ENCODE measurements around the gene FABP2.

GRCh38 chr4:113564833-113565274 lies 196.7 kb downstream of the CAMK2D start:
- RRBS, 2 experiments, result no CpG with 5 or more reads among the region's 1 CpG

GRCh38 chr4:113682988-113683625 lies 78.4 kb downstream of the CAMK2D start:
- RRBS, 2 experiments, result no CpG with 5 or more reads among the region's 4 CpGs

GRCh38 chr4:113738083-113738454 lies 23.5 kb downstream of the CAMK2D start:
- RRBS, 2 experiments, result no CpG with 5 or more reads among the region's 1 CpG

GRCh38 chr4:113745538-113746169 lies 15.9 kb downstream of the CAMK2D start:
- RRBS, 2 experiments, result no CpG with 5 or more reads among the region's 5 CpGs

- RRBS, 2 experiments, result no CpG with 5 or more reads among the region's 3 CpGs
Observed at GRCh38 chr4:114601597-114602154, 3.1 kb downstream of the UGT8 start.

- RRBS, 2 experiments, result no CpG with 5 or more reads among the region's 4 CpGs
Observed at GRCh38 chr4:114615405-114615923, 16.9 kb downstream of the UGT8 start.

DNA sequence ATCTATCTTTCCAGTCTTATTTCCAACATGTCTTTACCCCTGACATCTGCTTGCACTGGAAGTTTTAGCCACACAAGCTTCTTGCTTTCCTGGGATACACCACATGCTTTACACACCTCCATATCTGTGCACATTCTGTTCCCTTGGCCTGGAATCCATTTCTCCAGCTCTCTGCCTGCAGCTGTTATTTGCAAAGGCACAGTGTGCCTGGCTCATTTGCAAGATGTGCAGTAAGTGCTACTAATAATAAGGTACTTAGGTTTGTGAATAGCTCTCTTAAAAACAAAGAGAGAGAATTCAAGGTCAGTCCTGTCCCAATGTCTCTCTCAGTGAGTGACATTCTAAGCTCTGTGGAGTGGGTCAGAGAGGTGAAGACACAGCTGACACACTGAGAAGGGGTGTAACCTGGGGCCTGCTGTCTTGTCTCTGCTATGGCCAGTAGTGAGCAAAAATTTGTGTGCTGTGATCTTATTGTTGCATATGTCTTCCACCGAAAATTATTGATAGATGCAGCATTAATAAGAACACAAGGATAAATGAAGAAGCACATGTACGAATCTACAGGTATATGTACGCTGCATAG lies 61.4 kb downstream of the METTL14 start:
- RRBS, 2 experiments, result no CpG with 5 or more reads among the region's 3 CpGs

DNA sequence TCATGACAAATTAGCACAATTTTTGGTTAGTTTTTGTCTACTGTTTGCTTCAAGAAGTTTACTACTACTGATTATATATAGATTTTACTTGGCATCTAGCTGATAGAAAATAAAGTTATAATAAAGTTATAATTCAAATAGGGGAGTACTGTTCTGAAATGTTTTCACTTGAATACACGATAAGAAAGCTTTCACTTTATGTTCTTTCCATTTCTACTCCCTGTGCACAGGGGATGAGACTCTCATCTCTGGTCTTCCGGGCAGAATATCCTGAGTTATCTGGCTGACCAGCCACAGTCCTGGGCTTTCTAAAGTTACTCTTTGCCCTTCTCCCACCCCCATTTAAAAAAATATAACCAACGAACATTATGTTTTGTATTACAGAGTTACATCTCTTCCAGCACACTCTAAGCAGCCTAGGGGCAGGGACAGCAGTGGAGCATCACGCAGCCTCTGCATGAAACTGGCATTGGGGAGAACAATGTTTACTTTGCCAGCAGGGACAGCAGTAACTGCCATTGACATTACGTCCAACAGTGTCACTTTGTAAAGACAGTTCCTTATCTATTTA lies 64.2 kb downstream of the METTL14 start:
- RRBS, 2 experiments, result no CpG with 5 or more reads among the region's 5 CpGs

- RRBS, 2 experiments, result no CpG with 5 or more reads among the region's 4 CpGs
Observed at GRCh38 chr4:118757787-118758450, 72.7 kb downstream of the METTL14 start.

DNA sequence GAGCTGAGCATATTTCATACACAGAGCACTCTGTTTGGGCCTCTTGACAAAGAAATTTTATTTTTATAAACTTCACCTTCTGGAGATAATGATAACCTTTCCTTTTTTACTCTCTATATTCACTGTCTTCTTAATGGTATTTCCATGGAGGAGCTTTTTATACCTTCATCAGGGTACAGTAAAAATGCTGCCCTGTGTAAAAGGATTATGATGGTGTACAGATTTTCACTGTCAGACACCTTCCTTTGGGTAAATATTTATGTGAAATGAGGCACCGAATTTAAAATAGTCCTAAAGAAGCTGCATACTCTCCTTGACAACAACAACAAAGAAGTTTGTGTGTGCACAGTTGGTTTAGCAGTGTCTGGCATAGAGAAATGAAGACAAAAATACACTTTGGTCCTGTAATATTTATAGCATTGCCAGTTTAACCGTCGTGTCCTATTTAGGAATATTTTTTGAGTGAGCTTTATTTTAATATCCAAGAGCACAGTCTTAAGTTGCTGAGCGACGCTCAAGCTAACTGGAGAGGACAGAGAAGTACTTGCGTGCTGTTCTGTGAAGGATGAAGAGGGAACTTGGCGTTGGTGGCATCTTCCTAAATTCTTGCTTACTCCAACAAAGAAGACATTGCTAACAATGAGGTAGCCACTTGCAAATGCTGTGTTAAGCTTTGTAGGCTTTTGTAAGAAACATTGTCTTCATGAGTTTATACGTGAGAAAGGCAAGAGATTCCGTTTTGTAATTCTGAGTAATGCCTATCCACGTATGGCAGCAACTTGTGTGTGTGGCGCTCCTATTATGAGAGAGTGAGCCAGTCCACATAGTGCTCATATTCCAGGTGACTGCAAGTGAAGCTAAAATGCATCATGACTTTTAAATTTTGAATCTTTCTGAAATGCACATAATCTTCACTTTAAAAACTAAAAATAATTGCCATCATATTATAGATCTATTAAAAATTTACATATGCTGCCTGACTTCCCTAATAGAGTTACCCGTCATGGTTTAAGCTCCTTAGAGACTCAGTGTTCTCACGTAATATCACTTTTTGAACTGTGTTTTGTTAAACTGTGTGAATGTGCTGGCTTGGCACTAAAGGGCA lies 50.5 kb downstream of the SYNPO2 start:
- RRBS, 2 experiments, result no CpG with 5 or more reads among the region's 13 CpGs

DNA sequence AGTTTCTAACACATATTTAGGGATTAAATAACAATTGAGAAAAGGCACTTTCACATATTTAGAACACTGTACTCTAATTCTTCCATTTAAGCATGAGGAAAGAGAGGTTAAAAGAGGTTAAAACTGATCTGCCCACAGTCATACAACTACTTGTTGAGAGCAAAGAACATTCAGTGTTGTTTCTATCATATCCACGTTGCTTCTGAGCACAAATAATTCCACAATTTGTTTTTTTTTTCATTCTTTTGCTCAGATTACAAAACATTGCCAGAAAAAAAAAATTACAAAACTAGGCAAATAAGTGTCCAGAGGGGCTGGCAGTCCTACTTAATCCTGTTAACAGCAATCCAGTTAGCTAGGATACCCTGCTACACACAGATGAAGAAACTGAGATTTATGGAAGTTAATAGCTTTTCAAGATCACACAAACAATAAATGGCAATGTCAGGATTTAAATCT lies 6.3 kb upstream of the USP53 start:
- RRBS, 2 experiments, result no CpG with 5 or more reads among the region's 1 CpG

DNA sequence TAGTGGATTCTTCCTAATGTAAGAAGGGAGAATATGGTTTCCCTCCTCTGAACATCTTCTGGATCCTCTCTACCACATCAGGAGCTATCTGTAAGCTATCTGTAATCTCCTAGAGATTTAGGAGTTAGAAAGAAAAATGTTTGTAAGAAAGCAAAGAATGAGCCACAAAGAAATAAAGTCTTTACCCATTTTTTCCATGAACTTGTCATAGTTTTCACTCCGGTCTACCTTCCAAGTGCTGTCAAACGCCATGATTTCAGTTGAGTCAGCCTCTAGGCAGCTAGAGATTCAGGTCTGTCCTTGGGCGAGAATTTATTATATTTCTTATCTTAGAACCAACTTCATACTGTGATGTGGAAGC lies at the start of gene FABP2:
TSS of gene FABP2 (minus strand) at position 288 of the 361 bp plus-strand sequence.
- RRBS, 2 experiments, result no CpG with 5 or more reads among the region's 3 CpGs

DNA sequence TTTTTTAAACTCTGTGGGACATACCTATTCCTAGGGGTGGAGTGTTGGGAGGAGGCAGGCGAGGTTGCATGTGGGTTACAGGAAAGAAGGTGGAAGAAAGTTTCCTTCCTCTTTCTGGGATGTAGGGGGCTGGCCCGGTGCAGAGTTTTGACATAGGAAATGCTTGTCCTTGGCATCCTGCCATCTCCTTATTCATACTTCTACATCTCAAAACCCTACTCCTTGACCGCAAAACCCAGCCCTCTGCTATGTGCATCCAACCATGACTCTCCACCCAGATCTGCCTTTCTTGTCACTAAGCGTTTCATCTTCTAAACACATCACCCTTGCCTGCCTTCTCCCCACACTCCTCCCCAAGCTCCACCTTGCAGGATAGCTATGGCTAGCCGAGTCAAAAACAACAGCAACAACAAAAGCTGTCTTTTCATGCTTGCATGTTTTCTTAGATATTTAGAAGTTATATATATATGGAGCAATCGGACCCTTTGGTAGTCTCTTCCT lies 48.5 kb upstream of the FABP2 start:
- RRBS, 2 experiments, result no CpG with 5 or more reads among the region's 6 CpGs

- RRBS, 2 experiments, result no CpG with 5 or more reads among the region's 1 CpG
Observed at GRCh38 chr4:119482660-119483257, 145.8 kb downstream of the PDE5A start.

DNA sequence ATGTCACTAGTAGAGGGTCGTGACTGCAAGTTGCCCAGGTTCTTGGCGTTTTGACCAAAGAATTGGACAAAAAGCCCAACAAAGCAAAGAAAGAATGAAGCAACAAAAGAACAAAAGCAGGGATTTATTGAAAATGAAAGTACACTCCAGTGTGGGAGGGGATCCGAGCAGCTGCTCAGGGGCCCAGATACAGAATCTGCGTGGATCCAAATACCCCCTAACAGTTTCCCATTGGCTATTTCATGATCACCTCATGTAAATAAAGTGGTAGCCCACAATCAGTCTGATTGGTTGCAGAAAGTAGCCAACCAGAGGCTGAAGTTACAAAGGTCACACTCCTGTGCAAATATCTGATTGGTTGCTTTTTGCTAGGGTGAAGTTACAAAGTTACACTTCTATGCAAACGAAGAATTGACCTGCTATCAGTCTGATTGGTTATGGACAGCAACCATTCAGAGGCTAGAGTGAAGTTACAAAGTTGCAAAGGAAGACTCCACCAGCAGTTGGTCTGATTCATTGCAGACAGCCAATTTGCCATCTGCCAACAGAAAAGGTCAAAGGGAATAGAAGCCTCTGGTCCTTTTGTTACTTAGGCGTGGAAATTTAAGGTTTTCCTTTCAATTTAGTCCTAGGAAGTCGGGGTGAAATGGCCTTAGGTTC lies 377.8 kb downstream of the PRDM5 start:
- RRBS, 2 experiments, result no CpG with 5 or more reads among the region's 7 CpGs

DNA sequence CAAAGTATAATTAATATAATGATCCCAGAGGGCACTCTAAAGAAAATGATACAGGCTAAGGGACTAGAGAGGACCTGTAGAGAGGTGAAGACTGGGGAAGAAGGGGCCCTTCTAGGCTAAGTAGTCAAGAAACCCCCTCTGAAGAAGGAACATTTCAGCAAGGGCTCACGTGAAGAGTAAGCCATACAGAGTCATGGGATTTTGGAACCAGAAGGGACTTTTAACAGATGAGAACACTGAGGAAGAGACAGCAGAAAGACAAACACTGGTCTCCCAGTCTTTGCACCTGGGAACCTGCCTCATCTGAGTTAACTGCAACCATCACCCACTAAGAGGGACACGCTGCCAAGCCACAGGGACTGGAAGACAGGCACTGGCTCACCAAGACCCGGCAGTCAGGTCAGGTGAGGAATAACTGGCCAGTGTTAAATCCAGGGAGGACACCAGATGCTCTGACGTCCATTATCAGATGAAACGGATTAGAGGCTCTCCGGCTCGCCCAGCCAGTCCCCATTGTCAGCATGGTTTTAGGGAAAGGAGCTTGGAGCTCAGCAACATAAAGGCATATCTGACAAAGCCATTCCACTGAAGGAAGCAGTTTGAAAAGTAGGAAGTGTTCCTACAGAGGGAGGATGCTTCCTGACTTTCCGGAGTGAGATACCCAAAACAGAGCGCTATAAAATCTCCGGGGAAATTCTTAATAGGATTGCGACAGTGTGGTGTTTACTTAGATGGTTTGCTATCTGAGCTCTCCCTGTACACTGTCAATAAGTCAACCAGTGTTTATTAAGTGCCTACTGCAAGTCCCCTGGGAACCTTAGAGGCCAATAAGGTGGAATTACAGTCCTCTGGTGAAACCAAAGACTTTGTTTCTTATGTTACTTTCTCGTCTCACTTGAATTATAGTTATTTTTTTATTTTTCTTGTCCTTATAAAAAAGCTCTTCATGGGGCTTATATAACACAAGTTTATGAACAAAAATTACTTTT lies 14.9 kb downstream of the NDNF start:
- RRBS, 2 experiments, result 48 to 60% methylated on average over 2 of the region's 12 CpGs

DNA sequence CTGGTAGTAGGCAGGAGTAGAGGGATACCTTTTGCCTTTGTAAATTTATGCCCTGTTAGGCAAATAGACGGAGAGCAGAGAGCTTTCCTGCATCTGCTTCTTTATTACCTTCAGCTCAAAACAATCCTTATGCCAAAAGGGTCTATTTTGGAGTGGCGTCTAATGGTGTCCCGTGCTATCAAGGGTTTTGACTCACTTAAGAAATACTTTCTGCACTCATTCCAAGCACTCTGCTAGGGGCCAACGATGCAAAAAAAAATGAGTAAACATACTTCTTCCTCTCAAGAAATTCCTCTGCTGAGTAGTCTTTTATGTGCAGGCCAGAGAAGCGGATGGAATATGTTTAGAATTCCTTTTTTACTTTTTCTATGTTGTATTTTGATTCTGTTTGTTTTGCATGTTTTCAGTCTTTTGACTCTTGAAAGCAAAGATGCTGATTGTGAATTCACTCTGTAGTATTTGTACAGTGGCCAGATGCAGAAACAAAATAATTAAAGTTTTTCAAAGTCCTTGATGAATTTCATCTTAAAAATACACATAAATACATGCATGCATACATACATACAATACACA lies 131.7 kb downstream of the ANXA5 start:
- RRBS, 2 experiments, result no CpG with 5 or more reads among the region's 5 CpGs